ENCODE measurements around the genes ART1, OR52K1 and OR52M1.

DNA sequence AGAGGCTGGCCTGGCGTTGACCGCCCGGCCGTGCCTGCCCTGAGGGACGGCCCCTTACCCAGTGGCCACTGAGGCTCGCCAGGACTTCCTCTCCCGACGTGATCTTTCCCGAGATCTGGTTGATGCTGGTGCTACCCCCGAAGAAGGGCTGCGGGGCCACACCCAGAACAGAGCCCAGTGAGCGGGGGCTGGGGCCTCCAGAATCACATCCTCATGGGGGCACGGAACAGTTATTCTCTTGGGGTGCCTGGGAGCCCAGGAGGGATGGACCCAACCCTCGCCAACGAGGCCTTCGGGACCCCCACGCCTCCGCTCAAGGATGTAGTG lies 36.4 kb upstream of the CARS1 start:
- PRO-cap: no peak

DNA sequence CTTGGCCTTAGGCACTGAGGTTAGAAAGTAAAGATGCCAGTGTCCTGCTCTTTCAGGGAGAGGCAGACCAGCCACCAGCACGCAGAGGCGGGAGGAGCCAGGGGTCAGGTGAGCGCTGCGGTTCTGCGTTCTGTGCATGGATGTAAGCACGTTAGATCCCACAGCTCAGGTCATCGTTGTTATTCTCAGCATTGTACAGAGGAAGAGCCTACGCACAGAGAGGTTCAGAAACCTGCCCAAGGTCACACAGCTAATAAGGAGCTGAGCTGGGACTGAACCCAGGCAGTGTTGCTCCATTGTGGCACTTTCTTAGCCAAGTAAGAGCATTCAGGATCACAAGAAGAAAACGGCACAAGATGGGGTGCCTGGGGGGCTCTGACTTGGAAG lies 41.2 kb downstream of the OSBPL5 start:
- PRO-cap: no peak

- PRO-cap: bidirectional peak, plus-strand start at chr11:3160804, minus-strand start at chr11:3160534; bidirectional peak, plus-strand start at chr11:3160912, minus-strand start at chr11:3160875
Observed at GRCh38 chr11:3159888-3161051, 4.8 kb downstream of the OSBPL5 start.

GRCh38 chr11:3189299-3189756 lies 24.2 kb upstream of the OSBPL5 start:
- PRO-cap: no peak

DNA sequence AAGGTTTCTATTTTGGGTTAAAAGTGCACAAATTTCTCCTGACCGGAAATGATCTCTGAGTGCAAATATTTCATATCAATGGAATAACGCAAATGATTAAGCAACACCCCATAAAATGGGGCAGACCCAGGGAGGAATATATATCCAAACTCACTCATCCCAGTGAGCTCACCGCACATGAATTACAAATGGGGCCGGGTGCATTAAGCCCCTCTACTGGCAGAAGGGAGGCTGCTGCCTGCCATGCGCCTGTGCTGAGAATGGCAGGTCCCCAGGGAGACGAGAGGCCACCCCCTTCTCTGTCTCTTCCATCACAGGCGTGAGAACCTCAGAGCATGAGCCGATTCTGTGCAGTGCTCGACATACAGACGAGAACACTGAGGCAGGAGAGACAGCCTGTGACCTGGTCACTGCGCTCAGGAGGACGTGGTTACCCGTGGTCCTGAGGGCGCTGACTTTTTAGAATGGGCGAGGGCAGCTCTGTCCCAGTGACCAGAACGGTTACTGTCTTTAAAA lies 42.7 kb upstream of the ZNF195 start:
- PRO-cap: bidirectional peak, plus-strand start at position 311 of the sequence, minus-strand start at position 215 of the sequence

GRCh38 chr11:3455736-3456018 lies 76.7 kb upstream of the ZNF195 start:
- PRO-cap: no peak

GRCh38 chr11:3626145-3626656 lies 15.6 kb downstream of the ART5 start:
- PRO-cap: no peak

- PRO-cap: no peak
Observed at GRCh38 chr11:3644157-3645193, at the start of gene ART1. ART1 (plus strand) TSS chr11:3645128.

GRCh38 chr11:3838237-3839028 lies 2.3 kb downstream of the RHOG start:
- PRO-cap: no peak

GRCh38 chr11:3860257-3860637 lies 4.8 kb downstream of the STIM1 start:
- PRO-cap: no peak

GRCh38 chr11:3866252-3866634 lies 10.8 kb downstream of the STIM1 start:
- PRO-cap: no peak

DNA sequence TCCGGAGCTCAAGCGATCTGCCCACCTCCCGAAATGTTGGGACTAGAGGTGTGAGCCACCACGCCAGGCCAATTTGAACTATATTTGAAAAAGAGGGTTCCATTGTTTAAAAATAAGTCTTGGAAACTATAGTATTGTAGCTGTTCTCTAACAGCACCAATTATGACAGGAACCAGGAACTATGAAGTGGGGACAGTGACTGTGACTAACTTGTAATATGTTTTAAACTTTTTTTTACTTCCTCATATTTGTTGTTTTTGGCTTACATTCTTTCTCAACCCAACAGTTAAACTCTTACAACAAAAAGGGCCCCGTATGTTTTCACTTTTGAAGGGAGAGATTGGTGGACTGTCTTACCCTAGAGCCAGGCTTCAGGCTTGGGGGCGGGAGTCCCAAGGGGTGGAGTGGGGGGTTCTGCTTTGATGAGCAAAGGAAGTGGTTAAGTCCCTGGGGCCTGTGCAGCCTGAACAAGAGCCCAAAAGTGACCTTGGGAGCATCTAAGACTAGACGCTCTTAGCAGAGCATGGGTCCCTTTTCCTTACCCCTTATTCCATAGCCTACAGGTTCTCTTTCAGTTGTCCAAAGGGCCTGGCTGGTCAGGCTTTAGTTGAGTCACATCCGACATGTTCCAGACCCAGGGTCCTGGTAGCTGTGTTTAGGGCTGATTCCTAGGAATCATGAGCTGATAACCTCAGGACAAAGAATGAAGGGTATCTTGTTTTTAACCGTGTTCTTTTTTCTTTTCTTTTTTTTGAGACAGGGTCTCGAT lies 38.7 kb downstream of the STIM1 start:
- PRO-cap: no peak

- PRO-cap: no peak
Observed at GRCh38 chr11:3929513-3930183, 74.2 kb downstream of the STIM1 start.

GRCh38 chr11:4055334-4055673 lies 39.3 kb upstream of the RRM1 start:
- PRO-cap: no peak

DNA sequence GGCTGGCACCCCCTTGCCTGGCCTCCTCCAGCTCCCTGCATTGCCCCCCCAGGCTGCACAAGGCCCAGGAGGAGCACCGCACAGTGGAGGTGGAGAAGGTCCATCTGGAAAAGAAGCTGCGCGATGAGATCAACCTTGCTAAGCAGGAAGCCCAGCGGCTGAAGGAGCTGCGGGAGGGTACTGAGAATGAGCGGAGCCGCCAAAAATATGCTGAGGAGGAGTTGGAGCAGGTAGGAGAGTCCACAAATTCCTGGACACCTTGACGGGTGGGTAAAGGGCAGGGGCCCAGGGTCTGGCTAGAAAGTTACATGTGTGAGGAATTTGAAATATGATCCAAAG lies 20.2 kb upstream of the RRM1 start:
- PRO-cap: no peak

DNA sequence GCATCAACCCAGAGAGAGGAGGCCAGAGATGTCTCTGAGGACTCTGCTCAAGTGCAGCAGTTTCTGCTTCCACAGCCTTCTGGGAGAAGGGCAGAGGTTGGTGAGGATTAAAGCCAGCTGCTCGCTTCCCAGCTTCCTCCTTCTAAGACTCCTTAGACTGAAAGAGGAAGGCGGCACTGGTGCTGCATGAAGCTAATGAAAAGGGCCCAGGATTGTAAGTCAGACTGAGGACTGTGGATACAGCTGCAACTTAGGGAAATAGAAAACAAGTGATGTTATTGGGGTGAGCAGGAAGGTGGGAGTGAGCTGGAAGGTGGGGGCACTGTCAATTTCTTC lies at the start of gene OR52K1:
Gene OR52K1 (plus strand): TSS at position 152 of the 336 bp plus-strand sequence.
- PRO-cap: no peak

GRCh38 chr11:4544826-4545452 lies at the start of gene OR52M1:
OR52M1 (plus strand) TSS chr11:4545191.
- PRO-cap: no peak

DNA sequence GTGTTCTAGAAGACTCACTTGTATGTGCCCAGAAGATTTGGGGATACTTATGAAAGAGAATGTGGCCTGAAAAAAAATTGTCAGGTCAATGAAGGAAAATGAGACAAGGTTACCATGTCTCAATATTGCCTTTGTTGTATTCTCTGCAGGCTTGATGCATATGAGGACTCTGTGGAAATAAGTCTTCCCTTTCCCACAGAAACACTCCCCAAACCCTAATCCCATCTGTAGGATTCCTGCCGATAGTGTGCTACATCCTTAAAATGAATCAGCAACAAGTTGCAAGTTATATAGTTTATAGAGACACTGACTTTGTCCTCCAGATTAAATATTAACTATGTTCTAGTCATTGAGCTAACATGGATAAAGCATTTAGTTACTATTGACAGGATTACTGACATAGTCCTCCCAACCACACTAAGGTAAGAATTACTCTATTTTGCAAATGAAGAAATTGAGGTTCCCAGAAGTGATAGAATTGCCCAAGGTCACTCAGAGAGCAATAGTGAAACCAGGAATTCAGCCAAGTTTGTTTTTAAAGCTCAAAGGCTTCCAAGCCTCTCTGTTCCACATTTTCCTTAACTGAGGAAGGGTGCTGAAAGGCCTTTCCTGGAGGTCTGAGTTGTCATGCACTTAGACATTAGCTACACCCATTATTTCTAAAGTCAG lies 1.9 kb downstream of the OR52M1 start:
- PRO-cap: no peak

DNA sequence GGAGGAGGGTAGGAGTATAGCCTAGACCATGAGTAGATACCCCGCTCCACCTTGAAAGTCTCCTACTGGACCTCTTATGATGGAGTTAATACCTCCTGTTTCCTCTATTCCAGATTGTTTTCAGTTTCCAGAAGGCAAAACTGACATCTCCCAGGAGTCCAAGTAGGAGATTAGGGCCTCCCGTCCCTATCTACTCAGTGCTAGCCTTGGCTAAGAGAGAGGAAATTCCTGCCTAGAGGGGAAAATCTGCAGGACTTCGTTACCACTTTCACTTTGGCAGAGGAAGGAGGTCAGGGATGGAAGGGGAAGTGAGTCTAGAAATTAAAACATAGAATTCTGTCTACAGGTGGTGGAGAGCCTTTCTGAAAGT lies 2.2 kb upstream of the TRIM68 start:
- PRO-cap: no peak

DNA sequence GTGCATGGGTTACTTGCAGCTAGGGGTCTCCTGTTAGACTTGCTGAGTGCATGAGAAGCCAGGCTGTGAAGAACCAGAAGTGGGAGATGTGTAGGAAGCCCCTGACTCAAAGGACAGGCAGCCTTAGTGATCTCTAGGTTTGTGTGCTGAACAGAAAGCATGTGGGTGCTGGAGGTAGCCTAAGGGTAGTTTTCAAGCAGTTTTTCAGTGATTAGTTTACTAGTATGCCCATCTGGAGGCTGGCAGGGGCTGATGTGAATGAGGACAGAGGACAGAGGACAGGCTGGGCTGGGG lies 226 bp downstream of the OR51E1 start:
- PRO-cap: no peak